GM19239 (cell line): ENCODE data around the genes CD247, CREG1 and XCL2.

DNA sequence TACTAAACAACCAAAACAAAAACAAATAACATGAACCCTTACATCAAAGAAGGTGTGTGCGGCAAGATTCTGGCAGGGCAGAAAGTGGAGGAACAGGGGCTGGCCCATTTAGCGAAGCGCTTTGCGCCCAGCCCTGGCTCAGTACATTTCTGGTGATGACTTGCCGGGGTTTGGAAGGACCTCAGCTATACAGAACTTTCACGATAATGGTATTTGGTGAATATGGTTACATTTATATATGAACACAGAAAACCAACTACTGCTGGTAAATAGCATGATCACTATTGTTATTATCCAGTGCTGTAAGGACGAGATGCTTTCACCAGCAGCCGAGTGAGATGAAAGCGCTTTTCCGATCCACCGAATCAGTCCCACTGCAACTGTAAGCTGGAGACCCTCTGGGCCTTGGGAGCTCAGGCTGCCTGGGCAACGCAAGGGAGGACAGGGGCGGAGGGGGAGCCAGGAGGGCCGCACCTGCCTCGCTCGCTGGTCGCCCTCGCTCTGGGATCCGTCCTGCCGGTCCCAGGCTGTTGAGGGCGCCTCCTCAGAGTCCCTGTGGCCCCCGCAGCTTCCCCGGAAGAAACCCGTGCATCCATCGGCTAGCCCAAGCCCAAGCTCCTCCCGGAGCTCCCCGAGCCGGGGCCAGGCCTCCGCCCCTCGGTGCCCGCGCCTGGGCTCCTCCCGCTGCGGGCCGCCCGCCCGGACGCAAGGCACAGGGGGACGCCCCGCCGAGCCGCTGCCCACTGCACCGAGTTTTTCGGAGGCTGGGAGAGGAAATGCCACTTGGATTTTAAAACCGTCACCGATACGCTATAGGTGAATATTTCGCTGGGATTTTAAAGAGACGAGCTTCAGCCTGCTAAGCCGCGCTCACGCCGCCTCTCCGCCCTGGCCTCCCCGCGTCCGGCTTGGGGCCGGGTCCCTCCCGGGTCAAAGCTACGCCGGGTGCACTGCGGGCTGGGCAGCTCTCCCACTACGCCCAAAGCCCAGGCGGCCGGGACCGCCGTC lies 63.6 kb downstream of the CD247 start:
- RRBS = 2% methylated on average over 24 of the region's 67 CpGs

DNA sequence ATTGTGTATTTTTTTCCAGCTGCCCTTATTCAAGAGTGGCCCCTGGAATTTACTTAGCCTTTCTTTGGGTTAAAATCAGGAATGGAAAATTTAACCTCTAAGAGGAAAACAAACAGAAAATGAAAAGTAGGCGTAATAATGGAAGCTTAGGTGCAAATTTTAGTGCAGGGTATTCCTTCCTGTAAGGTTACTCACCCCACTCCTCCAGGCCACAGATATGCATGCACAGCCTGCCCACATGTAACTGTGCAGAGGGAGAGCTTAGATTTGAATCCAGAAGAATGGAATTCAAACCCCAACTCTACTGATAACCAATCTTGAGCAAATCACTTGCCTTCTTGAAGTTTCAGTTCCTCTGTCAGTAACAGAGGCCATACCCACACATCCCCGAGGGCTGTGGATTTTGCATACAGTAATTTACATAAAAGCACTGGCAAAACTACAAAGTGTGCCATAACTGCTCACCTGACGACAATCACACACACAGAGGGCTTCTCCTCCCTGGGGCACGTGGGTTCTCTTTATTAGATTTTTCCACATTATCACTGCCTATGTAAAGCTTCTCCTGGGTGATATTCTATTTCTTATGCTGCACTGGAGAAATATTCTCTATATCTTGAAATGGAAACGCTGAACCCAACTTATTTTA lies 18.7 kb downstream of the CD247 start:
- RRBS = no CpG with 5 or more reads among the region's 5 CpGs

- RRBS = 98% methylated on average over 3 of the region's 12 CpGs
Observed at GRCh38 chr1:167514144-167514591, 4.2 kb downstream of the CD247 start.

- RRBS = no CpG with 5 or more reads among the region's 22 CpGs
Observed at GRCh38 chr1:167518099-167518999, at the start of gene CD247. Gene CD247 (minus strand): TSS chr1:167518529.

DNA sequence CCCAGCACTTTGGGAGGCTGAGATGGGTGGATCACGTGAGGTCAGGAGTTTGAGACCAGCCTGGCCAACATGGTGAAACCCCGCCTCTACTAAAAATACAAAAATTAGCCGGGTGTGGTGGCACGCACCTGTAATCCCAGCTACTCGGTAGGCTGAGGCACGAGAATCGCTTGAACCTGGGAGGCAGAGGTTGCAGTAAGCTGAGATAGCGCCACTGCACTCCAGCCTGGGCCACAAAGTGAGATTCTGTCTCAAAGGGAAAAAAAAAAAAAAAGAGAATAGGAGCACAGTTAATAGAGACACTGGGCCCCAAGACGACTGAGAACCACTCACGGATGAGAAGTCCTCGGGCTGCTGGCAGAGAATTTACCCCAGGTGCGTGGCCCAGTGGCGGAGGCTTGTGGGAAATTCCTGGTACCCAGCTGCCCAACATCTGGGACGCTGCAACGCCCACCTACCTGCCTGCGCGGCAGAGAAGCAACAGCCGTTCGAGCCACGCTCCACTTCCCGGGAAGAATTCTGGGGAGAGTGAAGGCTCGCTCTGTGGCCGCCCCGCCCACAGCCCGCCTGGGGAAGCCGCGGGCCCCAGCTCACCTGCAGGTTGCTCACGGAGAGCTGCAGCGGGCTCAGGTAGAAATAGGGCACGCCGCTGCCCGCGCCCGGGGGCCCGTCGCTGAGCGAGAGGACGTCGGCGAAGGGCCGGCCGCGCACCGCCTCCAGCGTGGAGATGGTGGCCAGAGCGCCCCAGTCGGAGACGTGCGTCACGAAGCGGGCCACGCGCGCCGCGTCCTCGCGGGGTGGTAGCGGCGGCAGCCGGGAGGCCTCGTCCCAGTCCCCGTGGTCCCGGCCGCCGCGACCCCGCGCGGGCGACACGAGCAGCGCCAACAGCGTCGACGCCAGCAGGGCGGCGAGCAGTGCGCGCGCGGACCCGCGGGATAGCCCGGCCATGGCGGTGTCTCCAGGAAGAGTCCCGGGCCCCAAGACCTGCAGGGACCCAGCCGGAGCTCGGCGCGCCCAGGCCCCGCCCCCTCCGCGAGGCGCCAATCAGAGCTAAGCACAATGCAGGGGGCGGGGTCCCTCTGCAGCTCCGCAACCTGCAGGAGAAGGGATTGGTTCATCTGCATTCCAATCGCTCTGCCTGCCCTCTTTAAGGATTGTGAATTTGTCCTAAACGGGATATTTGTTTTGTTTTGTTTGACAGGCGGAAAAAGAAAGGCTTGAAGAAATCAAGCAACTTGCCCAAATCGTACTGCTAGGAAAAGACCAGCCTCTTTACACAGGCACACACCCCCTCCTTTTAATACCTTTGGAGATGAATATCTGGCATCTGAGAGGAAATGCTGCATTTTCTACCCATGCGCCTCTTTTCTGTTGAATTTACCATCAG lies at the start of gene CREG1:
Gene CREG1 (minus strand): TSS at position 969 of the 1,387 bp plus-strand sequence.
- RRBS = 1% methylated on average over 25 of the region's 102 CpGs

DNA sequence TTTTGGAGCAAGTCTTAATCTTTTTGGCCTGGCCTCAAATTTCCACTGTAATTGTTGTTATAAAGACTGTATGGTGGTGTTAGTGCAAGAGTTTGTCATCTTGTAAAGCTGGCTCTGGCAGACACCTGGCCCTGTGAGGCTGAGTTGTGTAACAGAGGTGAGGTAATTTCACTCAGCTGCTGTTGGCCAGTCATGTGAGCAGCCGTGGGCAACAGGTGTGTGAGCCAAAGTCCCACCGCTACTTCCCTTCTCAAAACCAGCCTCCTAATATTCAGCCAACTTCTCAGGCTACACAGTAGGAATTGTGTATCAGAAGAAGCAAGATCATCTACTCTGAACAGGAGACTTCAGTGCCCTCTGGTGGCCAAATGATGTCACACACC lies 2.4 kb upstream of the CREG1 start:
- RRBS = no CpG with 5 or more reads among the region's 2 CpGs

GRCh38 chr1:167669450-167670157 lies 39.6 kb downstream of the RCSD1 start:
- RRBS = no CpG with 5 or more reads among the region's 6 CpGs

- RRBS = no CpG with 5 or more reads among the region's 7 CpGs
Observed at GRCh38 chr1:167968197-167969117, 31.6 kb upstream of the MPC2 start.

DNA sequence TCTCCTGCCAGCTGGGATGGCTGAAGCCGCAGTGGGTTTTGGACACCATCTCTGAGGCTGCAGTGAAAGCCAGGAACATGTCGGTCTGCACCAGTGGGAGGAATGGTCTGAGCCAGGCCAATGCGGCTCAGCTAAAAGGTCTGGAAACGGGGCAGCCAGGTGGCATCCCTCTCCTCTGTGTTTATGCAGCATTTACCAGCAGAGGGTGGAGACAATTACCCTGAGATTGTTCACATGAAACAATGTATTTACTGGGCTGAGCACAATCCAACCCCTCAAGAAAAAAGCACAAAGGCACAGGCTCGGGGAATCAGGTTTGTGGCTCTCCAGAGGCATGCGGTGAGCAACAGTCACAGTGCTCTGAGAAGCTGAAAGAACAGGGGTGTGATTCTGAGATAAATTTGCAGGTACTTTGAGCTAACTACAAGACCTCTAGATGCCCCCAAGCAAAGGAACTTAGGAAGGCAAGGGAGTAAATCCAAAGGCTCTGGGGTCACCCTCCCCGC lies 44.4 kb downstream of the GPR161 start:
- RRBS = no CpG with 5 or more reads among the region's 7 CpGs

DNA sequence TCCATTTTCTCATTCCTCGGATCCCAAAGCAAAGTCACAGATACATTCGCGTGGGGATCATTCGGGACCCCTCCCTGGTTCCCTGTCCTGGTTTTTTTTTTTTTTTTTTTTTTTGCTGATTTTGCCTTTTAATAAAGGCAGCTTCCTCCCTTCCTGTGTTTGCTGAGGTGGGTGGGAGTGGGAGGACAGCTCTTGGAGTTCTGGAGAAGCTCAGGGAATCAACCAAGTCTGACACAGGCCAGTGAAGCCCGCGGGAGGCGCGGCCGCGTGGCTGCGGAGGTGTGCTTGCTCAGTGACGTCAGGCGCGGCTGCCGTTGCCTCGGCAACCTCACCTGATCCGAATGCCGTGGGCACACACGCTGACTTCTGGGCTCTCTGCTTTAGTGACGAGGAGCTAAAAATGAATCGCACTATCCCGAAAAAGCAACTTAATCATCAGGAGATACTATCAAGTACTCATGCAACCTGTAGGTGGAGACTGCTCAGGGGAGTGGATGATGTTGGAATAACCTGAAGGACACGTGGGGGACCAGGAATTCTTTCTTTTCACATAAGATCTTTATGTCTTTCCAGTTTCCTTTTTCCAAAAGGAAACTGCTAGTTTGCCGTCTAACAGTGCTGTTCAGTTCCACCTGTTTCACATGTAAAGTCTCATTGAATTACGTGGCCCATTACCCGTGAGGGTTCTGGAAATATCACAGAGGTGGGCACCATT lies 106.5 kb downstream of the TBX19 start:
- RRBS = no CpG with 5 or more reads among the region's 26 CpGs

GRCh38 chr1:168520365-168520758 lies 23.4 kb downstream of the XCL2 start:
- RRBS = no CpG with 5 or more reads among the region's 5 CpGs

GRCh38 chr1:168543882-168544259 lies at the start of gene XCL2:
Gene XCL2 (minus strand): TSS chr1:168543997.
- RRBS = no CpG with 5 or more reads among the region's 5 CpGs

GRCh38 chr1:168551687-168552267 lies 8.0 kb upstream of the XCL2 start:
- RRBS = no CpG with 5 or more reads among the region's 4 CpGs

GRCh38 chr1:168751921-168752715 lies 23.1 kb upstream of the DPT start:
- RRBS = no CpG with 5 or more reads among the region's 9 CpGs

- RRBS = no CpG with 5 or more reads among the region's 4 CpGs
Observed at GRCh38 chr1:169047278-169047770, 59.2 kb upstream of the ATP1B1 start.

DNA sequence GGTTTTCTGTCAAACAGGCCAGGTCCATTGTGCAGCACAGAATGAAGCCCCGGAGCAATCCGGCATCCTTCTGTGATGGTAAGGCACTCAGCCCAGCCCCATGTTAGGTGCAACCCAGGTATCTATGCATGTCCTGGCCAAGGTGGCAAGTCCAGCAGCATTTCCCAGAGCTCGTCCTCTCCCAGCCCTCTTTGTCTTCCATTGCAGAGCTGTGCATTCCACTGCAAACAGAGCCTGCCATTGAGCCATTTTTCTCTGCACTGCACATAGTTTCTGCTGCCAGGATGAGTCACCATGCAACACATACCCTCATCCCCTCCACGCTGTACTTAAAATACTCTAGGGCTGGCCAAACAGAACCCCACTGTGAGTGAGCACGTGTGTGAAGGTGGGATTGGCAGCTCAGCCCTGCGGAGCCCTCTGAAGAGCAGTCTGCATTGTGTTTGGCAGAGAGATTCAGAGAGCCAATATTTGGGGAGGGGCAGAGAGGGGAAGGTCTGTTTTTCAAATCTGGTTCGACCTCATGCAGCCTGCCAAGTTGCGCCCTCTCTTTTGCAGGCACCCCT lies 4.0 kb upstream of the ATP1B1 start:
- RRBS = no CpG with 5 or more reads among the region's 8 CpGs

DNA sequence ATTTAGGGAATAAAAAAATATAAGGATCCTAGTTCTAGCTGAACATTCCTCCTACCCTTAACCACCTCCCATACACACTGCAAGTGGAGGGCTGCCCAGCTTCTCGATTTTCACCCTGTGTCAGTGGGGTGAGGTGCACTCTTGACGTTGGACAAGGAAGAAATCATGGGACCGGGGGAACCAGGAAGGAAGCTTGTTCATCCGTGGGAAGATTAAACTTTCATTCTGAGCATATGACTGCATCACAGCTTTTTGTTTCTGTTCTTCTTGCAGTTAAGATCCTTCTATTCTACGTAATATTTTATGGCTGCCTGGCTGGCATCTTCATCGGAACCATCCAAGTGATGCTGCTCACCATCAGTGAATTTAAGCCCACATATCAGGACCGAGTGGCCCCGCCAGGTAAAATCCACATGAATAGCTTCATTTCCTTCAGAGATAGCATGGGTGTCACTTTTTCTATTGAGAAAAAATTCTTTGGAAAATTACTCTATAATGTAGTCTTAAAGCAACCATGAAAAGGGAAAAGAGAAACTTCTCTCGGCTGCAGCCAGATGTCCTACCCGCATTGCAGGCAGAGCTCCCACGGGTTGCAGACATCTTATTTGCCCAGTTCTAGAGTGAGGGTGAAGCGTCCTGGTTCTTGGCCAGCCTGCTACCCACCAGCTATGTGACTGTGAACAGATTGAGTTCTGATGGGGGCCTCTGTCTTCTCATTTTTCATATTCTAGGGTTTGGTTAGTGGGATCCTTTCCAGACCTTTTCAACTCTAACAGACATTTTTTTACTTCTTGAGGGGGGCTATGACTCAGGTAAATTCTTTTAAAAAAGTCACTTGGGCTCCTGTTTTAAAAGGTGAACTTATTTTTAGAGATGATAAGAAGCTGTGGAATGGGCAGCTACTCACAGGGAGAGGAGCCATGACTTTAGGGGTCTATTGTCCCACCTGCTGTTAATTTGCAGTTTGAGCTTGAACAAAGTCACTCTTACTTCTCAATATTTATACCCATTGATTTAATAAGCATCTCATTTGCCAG lies 4.9 kb downstream of the ATP1B1 start:
- RRBS = no CpG with 5 or more reads among the region's 12 CpGs

- RRBS = no CpG with 5 or more reads among the region's 5 CpGs
Observed at GRCh38 chr1:169486595-169487240, 974 bp upstream of the SLC19A2 start.